Measurements from ENCODE around the genes GSG1, ATF7IP and H4C16.

DNA sequence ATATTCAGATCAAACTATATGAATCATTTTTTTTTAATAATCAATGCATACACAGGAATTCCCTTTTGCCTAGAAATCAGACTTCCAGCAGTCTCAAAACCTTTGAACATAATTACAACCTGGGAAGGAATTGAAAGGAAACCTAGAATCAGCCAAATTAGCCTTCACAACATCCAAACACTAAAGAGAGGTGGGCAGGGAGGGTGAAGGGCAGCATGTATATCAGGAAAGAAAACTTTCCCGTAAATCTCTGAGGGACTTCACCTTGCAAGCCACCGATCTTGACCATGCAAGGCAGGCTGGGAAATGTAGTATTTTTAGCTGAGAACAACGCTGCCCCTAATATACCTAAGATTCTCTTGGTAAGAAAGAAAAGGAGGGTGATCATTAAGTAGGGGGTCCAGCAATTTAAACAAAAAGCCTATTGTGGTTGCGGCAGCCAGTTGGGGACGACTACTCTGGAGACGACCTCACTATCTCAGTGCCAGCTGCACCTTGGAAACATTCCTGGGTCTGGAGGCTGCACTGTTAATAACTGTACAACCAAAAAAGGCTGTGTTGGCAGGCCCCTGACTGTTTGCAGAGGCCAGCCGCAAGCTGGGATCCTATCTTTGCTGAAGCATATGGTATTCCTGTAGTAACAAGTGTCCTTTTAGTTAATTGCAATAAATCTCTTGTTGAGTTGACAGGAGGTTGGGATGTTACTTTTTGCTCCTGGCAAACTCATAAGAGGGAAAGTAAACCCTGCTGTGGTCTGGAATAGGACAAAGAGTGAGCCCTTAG lies 6.3 kb downstream of the APOLD1 start:
- PRO-cap, result no peak
- RAMPAGE, long total RNA, 4 experiments, result no peak in any of the 4 experiments

GRCh38 chr12:12807792-12809101 lies 4.9 kb upstream of the DDX47 start:
- PRO-cap, result bidirectional peak, plus-strand start at chr12:12808206, minus-strand start at chr12:12808068; bidirectional peak, plus-strand start at chr12:12808513, minus-strand start at chr12:12808305
- RAMPAGE, long total RNA, 4 experiments, result no peak in any of the 4 experiments

DNA sequence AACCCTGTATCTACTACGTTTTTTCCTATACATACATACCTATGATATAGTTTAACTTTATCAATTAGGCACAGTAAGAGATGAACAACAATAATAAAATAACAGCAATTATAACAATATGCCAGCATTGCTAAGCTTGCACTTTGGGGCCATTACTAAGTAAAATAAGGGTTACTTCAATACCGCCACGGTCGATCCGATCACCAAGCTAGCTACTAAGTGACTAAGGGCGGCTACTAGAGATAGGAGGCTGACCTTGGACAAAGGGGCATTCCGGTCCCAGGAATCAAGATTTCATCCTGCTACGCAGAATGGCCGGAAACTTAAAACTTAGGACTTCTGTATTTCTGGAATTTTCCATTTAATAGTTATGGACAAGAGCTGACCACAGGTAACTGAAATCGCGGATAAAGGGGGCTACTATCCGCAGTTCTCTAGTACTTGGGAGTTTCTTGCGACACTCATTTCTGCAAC lies 811 bp downstream of the HEBP1 start:
- PRO-cap, result bidirectional peak, plus-strand start at position 263 of the sequence, minus-strand start at position 214 of the sequence
- RAMPAGE, long total RNA, 4 experiments, result no peak in any of the 4 experiments

DNA sequence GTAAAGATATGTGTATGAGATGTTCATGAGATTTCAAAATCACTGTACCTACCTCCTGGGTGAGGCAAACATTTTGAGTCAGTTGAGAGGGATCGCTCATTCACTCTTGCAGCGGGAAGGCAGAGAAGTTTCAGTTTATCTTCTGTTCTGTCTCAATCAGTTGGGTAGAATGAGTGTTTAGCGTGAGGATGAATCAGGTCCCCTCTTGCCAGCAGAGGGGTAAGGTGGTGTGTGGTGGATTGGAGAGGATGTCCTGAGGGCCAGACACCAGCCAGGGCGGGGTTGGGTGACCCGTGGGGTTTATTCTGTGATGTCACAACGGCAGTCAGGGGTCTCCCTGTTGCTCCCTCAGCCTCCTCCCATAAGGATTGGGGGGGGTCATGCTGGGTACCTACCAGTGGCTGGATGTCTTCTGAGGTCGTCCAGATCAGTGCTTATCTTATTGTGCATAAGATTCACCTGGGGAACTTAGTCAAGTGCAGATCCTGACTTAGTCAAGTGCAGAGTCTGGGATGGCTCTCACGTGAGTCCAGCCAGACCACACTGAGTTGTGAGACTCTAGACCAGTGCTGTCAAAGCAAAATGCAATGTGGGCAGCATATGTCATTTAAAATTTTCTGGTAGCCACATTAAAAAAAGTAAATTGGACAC lies at the start of gene GSG1:
GSG1 (minus strand) TSS at position 255 of the 651 bp plus-strand sequence.
- PRO-cap, result no peak
- RAMPAGE, long total RNA, 4 experiments, result no peak in any of the 4 experiments

DNA sequence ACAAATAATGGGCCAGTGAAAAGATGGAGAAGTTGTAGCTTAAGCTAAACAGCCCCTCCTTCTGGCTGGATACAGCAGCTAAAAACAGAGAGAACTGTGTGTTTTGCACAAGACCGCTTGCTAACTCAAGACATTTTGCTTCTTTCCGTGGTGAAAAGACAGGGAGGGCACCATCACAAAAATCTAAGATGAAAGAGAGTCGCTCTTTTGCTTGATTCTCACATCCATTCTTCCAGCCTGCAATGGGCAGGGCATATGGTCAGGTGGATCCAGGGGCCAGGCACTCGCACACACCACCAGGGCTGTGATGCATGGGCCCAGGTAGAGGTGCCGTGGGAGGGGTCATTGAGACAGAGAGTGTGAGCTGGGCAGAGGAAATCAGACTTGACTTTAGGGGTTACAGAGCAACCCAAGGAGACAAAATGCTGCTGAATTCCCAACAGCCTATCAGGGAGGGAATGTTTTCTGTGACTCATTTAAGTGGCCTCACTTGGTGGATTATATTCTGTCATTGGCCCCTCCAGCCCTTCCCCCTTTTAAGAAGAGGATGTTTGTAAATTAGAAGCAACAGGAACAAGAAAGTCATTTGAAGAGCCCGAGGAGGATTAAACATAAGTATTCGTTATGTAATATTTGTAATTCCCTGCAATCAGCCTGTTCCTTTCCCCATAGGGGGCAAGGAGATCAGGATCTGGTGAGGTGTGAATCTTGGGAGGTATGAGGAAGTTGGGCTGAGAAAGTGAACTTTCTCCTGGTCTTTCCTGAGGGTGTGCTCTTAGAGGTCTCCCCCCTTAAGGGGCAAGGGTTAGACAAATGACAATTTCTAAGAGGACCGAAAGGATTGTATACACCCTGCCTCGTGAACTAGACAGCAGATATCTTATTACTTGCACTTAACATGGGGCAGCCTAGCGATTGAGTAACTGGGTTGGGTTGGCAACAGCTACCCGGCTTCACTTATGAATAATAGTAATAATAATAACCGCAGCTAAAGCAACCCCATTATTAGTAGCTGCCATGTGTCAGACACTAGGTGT lies 12.4 kb downstream of the EMP1 start:
- PRO-cap, result no peak
- RAMPAGE, long total RNA, 4 experiments, result no peak in any of the 4 experiments

- PRO-cap, result no peak
- RAMPAGE, long total RNA, 4 experiments, result no peak in any of the 4 experiments
Observed at GRCh38 chr12:13362078-13362416, 165.5 kb downstream of the EMP1 start.

- PRO-cap, result no peak
- RAMPAGE, long total RNA, 4 experiments, result no peak in any of the 4 experiments
Observed at GRCh38 chr12:13980128-13981107, 984 bp downstream of the GRIN2B start.

DNA sequence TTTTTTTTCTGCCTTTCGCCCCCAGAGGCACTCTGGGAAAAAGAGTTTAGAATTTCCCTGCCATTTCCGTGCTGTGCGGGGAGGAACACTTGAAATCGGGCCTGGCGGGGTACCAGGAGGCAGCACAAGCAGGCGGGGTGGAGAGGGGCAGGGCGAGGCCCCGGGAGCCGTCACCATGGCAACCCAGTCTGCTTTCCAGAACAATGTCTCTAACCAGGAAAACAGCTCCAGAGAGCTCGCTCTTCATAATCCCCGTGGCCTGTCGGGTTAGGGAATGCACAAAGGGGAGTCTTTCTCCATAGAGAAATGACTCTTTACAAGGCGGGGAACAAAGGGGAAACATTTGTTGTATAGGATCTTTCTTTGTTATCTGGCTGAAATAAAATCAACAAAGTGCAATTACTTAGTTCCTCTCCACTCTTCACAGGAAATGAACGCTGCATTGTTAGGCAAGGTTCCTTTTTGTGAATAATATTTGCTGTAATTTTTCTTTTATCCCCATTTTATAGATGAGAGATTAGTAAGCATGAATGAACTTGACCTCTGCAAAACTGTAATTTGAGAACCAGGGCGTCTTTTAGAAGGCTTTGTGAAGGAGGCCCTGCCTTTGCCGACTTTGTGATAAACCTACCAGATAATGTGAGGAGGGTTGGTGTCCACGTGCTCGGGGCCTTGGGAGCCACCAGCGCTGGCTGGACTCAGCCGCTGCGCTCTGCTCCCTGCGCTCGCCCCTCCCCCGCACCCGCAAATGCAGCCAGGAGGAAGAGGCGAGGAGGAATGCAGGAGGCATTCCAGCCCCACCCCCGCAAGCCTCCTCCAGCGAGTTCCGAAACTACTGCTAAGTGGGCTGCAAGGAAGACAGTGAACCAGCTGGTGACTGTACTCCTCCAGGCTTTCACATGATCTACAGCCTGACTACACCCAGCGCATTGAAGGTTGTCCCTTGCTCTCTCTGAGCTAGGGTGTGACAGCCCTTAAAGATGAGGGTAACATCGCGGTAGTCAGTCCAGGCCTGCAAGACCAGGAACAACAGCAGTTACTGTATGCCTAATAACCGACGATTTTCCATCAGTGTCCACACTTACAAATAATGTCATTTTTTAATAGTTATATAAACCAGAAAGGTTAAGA lies 105.1 kb upstream of the ATF7IP start:
- PRO-cap, result bidirectional peak, plus-strand start at position 841 of the sequence, minus-strand start at position 750 of the sequence; unidirectional peak, minus-strand start at position 901 of the sequence
- RAMPAGE, long total RNA, 4 experiments, result no peak in any of the 4 experiments

DNA sequence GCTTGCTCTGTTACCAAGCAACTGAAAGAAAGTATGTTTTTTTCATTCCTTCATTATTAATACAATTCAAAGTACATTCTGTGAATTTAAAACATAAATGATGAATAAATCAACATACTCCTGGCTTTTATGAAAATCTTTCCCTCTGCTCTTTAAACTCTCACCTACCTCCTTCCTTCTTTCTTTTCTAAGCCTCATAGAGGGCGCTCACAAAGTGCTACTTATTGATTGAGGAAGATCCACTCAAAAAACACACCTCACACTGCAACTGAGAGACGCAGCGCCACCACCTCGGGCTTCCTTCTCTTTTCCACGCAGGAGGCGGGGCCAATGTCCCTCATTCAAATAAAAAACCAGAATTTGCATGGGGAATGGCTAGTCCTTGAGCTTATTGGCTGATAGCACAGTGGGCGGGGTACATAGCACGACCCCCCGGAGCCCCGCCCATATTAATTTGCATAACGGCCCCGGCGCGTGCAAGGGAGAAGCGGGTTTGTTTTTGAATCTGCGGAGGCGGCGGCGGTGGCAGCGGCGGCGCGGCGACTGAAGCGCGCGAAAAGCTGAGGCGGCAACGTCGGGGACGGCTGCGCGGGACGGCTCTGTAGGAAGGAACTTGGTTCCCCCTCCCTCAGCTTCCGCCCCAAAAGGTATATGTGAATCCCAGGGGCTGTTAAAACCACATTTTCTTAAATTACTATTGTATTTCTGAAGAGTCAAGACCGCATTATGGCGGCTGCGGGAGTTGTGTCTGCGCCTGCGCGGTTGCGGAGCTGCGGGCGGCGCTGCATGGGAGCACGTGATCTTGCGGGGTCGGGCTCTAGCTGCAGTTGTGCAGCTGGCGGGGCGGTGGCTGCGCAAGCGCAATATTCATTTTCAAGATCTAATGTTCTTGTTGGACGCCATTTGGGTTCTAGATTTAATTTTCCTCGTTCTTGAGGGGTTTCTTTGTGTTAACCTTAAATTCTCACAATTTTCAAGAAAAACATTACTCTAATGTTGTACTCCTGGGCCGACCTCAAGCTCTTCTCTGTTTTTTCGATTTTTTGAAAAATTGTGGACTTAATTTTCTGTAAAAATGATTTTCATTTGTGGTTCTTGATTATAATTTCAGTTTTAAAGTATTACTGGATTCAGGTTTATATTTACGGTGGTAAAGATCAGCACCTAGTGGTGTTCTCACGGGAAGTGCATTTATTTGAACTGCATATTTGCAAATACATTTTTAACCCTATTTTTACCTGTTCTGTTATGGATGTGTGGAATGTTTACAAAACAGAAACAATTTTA lies at the start of gene ATF7IP:
ATF7IP (plus strand) TSS at position 502 of the 1,287 bp plus-strand sequence.
- PRO-cap, result bidirectional peak, plus-strand start at position 502 of the sequence, minus-strand start at position 311 of the sequence; bidirectional peak, plus-strand start at position 826 of the sequence, minus-strand start at position 744 of the sequence
- RAMPAGE, long total RNA, 4 experiments, result start-site peak on the plus strand in 3 of 4 experiments, centred at positions 502 to 503 of the sequence, 71 to 85 reads per replicate

- PRO-cap, result no peak
- RAMPAGE, long total RNA, 4 experiments, result no peak in any of the 4 experiments
Observed at GRCh38 chr12:14366960-14367929, 1.8 kb downstream of the ATF7IP start.

- PRO-cap, result no peak
- RAMPAGE, long total RNA, 4 experiments, result no peak in any of the 4 experiments
Observed at GRCh38 chr12:14416446-14416977, 51.0 kb downstream of the ATF7IP start.

- PRO-cap, result bidirectional peak, plus-strand start at chr12:14771244, minus-strand start at chr12:14771129
- RAMPAGE, long total RNA, 4 experiments, result start-site peak on the minus strand in 2 of 4 experiments, at chr12:14771128-14771132 at its widest, 145 to 300 reads per replicate
Observed at GRCh38 chr12:14771052-14771311, at the start of gene H4C16. Gene H4C16, minus strand, starts transcription at chr12:14771131.

- PRO-cap, result no peak
- RAMPAGE, long total RNA, 4 experiments, result no peak in any of the 4 experiments
Observed at GRCh38 chr12:14841585-14842383, 1.5 kb downstream of the ART4 start.

GRCh38 chr12:14905006-14905640 lies 19.5 kb upstream of the MGP start:
- PRO-cap, result no peak
- RAMPAGE, long total RNA, 4 experiments, result no peak in any of the 4 experiments

DNA sequence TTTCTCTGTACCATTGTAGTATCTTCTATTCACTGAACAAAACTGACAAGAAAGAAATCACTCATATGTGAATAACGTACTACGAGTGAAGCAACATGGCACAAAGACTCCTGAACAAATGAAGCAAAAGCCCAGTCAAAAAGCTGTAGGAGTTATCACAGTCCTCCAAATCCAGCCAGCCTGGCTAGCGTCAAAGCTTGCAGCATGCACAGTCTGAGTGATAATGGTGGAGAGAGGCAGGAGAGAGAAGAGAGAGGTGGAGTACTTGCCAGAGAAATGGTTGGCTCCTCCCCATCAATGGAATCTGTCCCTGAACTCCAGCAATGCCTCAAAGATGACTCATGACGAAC lies 10.5 kb downstream of the ARHGDIB start:
- PRO-cap, result no peak
- RAMPAGE, long total RNA, 4 experiments, result no peak in any of the 4 experiments

GRCh38 chr12:15146642-15147177 lies 74.5 kb downstream of the RERG start:
- PRO-cap, result no peak
- RAMPAGE, long total RNA, 4 experiments, result no peak in any of the 4 experiments

DNA sequence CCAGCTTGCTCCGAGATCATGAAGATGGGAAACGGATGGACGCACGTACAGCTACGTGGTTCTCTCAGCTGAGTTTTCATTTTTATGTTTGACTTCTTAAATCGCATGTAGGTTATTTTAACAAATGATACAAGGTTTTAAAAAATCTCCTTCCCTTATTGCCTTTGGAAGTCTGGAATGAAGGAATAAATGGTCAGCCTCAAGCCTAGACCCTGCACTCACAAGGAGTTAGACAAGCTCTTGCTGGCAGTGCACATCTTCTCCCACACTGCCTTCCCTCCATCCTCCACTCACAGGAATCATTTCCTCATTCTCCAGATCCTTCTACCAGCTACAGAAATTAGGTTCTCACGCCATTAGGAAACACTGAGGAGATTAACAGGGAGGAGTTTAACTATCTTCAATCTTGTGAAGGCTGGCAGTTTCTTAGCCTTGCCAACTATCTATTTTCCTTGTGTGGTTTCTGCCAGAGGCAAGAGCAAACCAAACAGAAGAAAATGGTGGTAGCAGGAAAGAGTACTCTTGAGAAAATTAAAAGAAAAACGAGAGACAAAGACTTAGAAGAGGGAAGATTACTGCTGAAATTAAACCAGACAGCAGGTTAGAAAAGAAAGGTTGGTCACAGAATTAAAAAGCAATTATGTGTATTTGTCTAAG lies 5.3 kb downstream of the RERG start:
- PRO-cap, result unidirectional peak, minus-strand start at position 292 of the sequence
- RAMPAGE, long total RNA, 4 experiments, result no peak in any of the 4 experiments

GRCh38 chr12:15220015-15220778 lies 1.0 kb downstream of the RERG start:
- PRO-cap, result no peak
- RAMPAGE, long total RNA, 4 experiments, result no peak in any of the 4 experiments

GRCh38 chr12:15222007-15222514 lies 844 bp upstream of the RERG start:
- PRO-cap, result no peak
- RAMPAGE, long total RNA, 4 experiments, result no peak in any of the 4 experiments

DNA sequence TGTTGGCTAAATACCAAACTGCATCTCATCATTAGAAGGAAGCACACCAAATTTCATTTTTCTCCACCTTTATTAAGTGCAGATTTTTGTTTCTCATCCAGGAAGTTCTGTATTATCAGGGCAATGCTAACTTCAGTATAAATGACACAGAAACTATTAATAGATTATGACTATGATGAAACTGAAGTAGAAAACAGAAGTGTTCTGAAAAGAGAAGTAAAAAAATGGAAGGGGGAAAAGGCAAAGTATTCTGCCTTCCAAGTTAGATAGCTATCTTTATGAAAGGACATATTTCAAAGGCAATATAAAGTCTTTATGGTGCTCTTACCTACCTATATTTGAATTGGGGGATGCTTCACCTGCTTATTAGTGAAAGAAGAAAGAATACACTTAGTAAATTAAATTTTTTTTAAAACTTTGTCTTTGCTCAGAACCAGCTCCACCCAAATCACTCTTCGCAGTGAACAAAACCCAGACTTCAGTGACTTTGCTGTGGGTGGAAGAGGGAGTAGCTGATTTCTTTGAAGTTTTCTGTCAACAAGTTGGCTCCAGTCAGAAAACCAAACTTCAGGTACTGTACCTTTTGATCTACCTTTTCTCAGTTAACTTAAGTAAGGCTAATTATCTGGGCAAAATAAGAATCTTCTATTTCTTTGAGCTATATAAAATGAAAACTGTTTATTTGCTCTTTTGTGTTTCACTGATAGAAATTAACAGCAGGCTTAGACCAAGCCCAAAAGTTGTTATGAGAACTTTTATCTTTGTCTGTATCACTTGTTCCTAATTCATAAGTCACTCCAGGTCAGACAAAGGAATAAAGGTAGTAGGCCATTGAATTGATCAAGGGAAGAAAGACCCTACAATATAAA lies 224.1 kb downstream of the PTPRO start:
- PRO-cap, result unidirectional peak, plus-strand start at position 219 of the sequence
- RAMPAGE, long total RNA, 4 experiments, result start-site peak on the plus strand in 2 of 4 experiments, centred at positions 472 to 479 of the sequence, 11 to 14 reads per replicate